Measurements from ENCODE around the gene ZFHX3.

GRCh38 chr16:71749958-71750661 is 25.6 kb upstream of the PHLPP2 start:
- RRBS = no CpG with 5 or more reads among the region's 9 CpGs

GRCh38 chr16:71753361-71753958 is 29.0 kb upstream of the PHLPP2 start:
- RRBS = no CpG with 5 or more reads among the region's 8 CpGs

GRCh38 chr16:71778572-71779071 is 30.0 kb downstream of the AP1G1 start:
- RRBS = no CpG with 5 or more reads among the region's 7 CpGs

DNA sequence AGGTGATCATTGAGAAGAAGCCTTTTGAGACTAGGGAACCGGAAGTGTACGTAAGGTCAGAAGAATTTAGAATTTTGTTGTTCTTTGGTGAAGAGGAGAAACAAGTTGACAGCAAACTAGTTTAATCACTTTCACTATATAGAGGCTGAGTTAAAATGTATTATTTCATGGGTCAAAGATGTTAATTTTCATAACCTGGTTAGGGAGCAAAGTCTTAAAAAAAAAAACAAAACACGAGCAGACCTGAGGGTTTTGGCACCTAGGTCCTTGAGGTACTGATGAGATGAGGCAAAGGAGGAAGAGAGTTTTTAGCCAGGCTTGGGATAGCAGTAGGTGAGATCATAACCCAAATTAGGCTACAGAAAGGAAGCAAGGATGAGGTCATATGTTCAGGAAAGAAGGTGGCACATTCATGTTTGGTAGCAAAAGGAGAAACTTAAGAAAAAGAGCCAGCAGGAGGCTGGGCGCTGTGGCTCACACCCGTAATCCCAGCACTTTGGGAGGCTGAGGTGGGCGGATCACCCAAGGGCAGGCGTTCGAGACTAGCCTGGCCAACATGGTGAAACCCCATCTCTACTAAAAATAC is 2.8 kb downstream of the ATXN1L start:
- RRBS = no CpG with 5 or more reads among the region's 8 CpGs

DNA sequence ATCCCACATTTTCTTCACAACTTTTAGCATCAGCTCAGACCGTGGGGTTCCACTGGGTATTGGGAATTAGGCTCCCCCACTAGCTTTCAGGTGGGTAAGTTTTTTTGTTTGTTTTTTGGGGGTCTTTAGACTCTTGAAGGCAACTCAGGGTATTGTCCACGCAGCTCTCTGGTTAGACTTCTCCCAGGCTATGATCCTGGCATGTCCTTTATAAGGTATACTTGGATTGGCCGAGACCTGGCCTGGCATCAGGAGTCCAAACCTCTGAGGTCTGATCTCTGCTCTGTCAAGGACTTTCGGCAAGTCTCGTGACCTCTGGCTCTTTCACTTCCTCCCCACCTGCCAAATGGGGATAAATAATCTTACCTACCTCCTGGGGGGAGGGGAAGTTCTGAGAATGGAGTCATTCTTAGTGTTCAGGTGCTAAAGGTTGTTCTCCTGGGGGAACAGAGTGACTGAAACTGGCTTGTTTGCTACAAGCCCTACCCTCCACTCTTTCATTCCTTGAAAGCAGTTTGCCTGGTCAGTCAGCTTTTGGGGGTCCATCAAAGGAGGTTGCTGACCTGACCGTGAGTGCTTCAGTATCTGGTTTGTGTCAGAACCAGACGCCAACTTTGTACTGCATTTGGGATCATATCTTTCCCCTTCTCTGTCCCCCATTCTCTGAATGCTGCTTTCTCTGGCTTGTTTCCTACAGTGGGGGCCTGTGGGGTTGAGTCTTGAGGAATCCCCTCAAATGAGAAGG is 7.7 kb downstream of the ATXN1L start:
- RRBS = no CpG with 5 or more reads among the region's 7 CpGs

DNA sequence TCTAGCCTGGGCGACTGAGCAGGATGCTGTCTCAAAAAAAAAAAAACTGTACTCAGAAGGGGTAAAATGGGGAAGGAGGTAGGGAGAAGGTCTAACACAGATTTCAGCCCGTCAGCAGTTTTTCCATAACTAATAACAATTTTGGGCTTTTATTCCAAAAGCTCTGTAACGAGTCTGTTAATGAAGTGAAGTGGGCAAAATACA is 10.8 kb downstream of the ZNF821 start:
- RRBS = no CpG with 5 or more reads among the region's 3 CpGs

DNA sequence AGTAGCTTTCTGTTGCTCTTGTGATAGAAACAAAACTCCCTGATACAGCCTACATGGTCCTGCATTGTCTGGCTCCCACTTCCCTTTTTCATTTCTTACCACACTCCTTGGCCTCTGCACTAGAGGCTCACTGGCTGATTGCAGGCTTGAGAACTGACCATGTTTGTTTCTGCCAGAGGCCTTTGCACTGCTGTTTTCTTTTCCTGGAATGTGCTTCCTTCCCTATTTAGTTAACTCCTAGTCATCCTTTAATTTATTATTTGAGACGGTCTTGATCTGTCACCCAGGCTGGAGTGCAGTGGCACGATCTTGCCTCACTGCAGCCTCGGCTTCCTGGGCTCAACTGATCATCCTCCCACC is 23.8 kb downstream of the IST1 start:
- RRBS = no CpG with 5 or more reads among the region's 3 CpGs

GRCh38 chr16:71999534-72000105 is 582 bp downstream of the PKD1L3 start:
- RRBS = no CpG with 5 or more reads among the region's 2 CpGs

- RRBS = 21% methylated on average over 2 of the region's 9 CpGs
Observed at GRCh38 chr16:72013025-72013747, 4.6 kb downstream of the DHODH start.

DNA sequence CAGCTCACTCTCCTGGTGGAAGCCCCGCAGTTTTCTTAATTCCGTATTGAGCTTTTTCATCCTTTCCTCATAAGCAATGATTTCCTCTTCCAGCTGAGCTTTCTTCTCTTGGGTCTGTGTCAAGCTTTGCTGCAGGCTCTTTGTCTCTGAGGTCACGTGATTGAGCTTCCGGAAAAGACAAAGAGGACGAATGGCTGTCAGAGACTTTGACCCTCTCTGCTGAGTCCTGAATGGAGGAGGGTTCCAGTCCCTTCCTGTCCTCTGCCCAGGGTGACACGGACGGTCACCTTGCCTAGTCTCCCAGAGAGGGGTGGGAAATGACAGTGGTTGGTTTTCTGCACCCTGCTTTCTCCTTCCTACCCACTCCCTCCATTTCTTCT is 31.6 kb downstream of the DHX38 start:
- RRBS = no CpG with 5 or more reads among the region's 7 CpGs

- RRBS = no CpG with 5 or more reads among the region's 16 CpGs
Observed at GRCh38 chr16:72924917-72925593, 122.9 kb downstream of the ZFHX3 start.

- RRBS = no CpG with 5 or more reads among the region's 9 CpGs
Observed at GRCh38 chr16:72956014-72956562, 91.8 kb downstream of the ZFHX3 start.

DNA sequence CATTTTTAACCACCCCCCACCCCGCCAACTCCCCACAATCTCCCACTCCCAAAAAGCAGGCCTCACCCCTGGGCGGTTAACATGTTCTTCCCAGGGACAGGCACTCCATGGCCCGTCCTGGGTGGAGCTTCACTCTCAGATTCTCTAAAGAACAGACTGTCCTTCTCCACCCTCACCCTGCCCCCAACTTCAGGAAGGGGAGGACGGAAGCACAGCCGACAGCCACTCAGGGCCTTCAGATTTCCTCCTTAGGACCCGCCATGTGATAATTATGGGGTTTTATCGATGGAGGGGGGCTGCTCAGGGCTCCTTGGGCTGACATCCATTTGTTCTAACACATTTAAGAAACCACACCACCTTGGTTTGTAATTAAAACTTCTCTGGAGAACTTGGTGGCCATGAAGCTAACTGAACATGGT is 61.9 kb downstream of the ZFHX3 start:
- RRBS = no CpG with 5 or more reads among the region's 7 CpGs

DNA sequence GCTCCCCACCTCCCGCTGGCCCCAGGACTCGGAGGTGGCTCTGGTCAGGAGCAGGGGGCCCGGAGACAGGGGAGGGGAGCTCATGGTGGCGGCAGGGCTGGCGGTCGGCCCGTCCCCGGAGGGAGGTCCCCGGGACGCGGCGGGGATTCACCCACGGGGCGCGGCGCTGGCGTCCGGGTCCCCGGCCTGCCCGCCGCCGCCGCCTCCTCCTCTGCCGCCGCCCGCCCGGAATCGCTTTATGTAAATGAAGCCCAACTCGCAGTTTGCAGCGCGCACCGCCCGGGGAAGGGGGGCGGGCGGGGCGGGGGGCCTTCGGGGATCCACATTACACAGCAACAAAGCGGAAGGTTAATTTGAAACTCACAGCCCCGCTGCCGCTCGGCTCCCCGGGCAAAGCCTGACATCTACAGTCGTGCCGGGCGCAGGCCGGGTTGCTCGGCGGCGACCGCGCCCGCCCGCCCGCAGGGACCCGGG is at the start of gene ZFHX3:
TSS of gene ZFHX3 (minus strand) at position 246 of the 474 bp plus-strand sequence.
- RRBS = 5% methylated on average over 45 of the region's 55 CpGs

DNA sequence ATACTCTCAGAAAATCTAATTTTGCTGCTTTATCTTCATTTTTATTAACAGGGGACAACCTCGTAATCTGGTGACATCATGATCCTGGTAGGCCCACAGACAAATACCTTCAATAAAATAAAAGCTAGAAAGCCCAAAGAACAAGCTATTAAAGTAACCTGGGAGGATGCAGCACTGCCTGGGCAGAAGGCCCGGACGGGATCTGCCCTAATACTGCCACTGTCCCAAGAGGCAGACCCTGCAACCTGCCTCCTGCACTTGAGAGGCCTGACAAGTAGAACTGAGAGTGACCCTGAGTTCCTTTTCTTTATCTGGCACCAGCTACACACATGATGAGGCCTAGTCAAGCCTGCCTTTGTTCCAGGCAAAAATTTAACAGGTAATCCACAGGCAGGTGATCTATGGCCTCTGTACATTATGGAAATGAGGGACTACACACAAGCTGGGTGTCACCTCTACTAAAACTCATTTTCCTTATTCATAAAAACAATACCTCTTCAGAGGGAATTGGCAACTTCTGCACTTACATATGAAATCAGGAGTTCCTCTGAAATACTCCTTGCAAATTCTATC is 2.2 kb upstream of the ZFHX3 start:
- RRBS = no CpG with 5 or more reads among the region's 3 CpGs

- RRBS = 72% methylated on average over 20 of the region's 86 CpGs
Observed at GRCh38 chr16:73065833-73066958, 18.3 kb upstream of the ZFHX3 start.

DNA sequence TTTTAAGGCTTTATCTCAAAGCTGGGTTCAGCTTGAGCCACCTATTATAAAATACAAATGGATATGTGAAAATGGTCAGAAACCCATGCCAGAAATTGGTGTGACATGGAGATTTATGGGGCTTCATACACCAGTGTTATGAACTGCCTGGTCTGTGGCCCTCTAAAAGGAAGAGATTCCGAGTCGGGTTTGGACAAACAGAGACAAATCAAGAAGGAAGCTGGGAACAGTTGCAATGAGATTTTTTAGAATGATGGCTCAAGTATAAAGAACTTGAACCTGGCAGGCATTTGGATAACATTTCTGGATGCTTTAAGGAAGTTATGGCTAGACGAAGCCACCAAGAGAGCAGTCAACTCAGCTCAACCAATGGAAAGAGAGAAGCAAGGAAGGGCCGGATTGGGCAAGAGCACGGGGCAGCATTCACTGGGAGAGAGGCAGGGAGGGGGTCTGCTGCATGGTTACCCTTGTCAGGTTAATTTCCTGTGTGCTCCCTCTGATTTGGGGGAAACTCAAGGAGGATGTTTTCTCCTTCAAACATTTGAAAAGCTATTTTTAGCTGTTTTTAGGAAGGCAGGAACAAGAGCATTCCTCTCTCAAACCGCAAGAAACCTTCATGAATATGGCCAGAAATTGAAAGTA is 118.3 kb upstream of the ZFHX3 start:
- RRBS = no CpG with 5 or more reads among the region's 6 CpGs

- RRBS = 94% methylated on average over 4 of the region's 33 CpGs
Observed at GRCh38 chr16:73171939-73172973, 124.3 kb upstream of the ZFHX3 start.

GRCh38 chr16:74421588-74421897 is 265 bp upstream of the CLEC18B start:
- RRBS = 99% methylated on average over 4 of the region's 10 CpGs

DNA sequence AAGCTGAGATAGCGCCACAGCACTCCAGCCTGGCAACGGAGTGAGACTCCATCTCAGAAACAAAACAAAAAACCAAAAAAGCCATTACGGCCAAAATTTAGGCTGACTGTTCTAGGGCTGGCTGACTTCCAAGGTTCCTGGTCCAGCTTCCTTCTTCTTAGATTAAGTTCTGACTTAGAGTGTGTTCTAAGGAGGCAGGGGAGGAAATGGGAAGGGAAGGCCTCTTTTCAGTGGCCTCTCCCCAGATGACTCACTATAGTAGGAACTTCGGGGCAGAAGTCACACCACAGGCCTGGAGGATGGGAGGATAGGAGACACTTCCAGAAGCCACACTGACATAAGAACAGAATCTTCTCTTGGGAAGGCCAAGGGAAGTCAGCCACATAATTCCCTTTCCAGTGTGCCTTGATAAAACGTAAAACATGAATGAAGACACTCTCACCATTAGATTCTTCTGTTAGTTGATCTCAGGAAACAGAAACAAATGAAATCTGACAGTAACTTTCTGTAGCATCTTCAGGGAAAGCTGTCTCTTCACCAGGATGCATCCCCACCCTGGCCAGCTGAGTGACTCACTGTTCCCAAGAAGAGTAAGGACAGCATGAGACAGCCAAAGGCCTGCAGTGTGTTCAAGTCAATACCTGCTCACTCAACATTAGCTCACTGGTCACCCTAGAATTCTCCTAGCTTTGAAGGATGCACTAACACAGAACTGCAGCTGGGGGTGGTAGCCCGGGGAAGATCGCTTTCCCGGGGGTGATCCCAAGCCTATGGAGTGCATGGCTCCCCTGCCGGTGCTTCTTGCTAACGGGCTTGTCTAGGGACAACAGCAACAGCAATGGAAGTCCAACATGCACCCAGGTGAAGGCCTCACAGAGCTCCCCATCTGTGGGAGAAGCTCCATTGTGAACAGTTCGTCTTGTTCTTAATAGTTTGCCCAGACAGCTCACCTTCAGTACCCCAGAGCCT is 28.1 kb upstream of the CLEC18B start:
- RRBS = 100% methylated on average over 1 of the region's 11 CpGs

Data from OVCAR3 (cell line).